ENCODE results near the genes NBEA and ALG5.

DNA sequence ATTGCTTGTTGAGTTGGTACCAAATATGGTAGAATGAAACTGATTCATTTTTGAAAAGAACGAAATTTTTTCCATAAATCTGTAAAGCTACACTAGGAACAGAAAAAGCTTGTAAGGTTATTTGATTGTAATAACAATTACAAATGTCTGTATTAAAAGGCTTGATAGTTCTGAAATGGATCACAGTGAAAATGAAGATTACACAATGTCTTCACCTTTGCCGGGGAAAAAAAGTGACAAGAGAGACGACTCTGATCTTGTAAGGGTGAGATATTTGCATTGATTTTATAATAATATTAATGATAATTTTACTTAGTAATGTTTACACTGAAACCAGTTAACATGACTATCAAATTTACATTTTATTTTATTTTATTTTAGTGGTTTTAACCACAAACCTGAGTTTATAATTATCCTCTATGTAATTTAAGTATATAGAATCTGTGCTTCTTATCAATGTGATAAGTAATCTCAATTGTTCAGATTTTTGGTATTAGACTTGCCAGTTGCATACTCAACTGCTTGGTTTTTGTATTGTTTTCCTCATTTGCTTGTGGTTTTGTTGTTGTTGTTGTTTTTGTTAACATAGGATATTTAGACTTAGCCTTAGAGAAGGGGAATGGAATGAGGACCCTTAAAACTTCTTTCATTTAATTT lies 178.2 kb downstream of the PDS5B start:
- PRO-cap, 2 experiments = no peak in any of the 2 experiments

- PRO-cap, 2 experiments = no peak in any of the 2 experiments
Measured at GRCh38 chr13:32769994-32770656, 183.9 kb downstream of the PDS5B start.

GRCh38 chr13:33014959-33015600 lies 1.1 kb upstream of the KL start:
- PRO-cap, 2 experiments = peak in 2 of 2 experiments; most common plus-strand start chr13:33015469 (in 2)

DNA sequence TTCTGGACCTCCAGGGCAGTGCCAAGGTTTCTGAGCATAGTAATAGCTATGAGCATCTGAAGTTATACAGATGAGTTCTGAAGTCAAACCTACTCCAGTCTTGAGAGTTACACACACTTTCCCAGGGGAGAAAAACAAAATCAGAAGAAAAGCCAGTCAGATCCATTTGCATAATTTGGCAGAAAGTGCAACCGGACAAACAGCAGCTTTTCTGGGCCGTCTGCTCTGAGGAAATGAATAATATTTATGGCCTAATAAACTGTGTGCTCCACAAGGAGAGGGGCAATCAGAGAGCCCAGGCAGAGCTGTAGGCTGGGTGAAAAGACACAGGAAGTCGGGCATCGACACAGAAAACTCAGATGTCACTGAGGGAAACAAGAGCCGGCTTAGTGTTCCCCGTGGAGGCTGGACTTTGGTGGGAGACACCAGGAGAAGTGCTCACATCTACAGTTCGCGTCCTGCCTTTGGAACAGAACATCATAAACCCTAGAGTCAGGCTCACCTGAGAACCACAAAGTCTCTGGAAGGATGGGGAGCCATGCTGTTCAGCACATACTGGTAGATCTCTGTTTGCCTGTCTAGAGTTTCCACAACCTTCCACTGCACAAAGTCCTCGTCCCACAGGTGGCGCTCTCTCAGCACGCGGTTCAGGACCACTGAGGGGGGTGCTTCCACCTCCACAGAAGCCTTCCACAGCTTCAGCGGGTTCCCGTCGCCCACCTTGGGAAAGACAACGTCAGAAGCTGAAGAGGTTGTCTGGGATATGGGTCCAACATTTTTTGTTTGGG lies 93.3 kb downstream of the KL start:
- PRO-cap, 2 experiments = no peak in any of the 2 experiments

GRCh38 chr13:33126981-33127387 lies 110.8 kb downstream of the KL start:
- PRO-cap, 2 experiments = peak in 1 of 2 experiments; most common plus-strand start chr13:33127211 (in 1)

- PRO-cap, 2 experiments = no peak in any of the 2 experiments
Measured at GRCh38 chr13:33175044-33175386, 110.5 kb downstream of the STARD13 start.

- PRO-cap, 2 experiments = no peak in any of the 2 experiments
Measured at GRCh38 chr13:33316701-33317386, 31.3 kb upstream of the STARD13 start.

DNA sequence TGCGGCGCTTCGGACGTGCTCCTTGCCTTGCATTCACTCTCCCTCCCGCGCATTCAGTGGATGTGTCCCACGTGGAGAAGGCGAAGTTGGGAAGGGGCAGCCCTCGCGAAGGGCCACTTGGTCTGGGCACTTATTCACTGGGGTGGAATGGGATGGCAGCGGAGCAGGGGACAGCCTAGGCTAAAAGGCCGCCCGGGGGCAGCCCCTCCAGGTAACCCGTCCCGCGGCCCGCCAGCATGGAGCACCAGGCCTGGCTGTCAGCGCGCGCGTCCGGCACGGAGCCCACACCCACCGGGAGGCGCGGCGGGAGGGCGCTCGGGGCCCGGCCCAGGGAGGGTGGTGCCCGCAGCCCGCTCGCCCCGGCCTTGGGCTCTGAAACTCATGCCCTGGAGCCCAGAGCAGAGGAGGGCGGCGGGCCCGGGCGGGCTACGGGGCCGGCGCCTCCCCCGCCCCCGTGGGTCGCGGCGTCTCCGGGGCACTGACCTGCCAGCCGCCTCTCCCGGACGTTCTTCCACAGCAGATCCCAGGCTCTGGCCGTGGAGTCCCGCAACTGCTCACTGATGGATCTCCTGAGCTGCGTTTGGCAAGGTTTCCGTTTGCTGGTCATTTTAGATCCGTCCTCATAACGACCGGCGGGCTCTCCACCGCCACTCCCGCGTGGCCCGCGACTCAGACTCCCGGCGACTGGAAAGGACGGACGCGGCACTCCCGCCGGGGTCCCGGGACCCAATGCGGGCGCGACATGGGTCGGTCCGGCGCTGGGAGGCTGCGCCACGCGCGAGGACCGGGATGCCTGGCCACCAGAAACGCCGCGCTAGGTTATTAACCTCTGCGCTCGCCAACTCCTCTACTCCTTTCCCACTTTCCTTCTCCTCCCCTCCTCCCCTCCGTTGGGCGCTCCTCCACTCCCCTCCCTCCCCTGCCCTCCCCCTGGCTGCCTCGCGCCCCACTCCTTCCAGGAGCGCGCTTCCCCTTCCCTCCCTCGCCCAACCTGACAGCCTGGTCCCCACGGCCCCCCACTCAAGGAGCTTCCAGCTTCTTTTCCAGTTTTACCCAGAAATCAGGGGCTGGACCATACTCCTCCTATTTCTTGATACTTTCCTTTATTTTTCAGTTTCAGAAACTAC lies 64.6 kb upstream of the STARD13 start:
- PRO-cap, 2 experiments = peak in 2 of 2 experiments; most common plus-strand start position 396 of the sequence (in 2); most common minus-strand start position 252 of the sequence (in 1)

- PRO-cap, 2 experiments = no peak in any of the 2 experiments
Measured at GRCh38 chr13:33363200-33363803, 77.7 kb upstream of the STARD13 start.

- PRO-cap, 2 experiments = no peak in any of the 2 experiments
Measured at GRCh38 chr13:33679168-33679695, 138.7 kb upstream of the RFC3 start.

- PRO-cap, 2 experiments = peak in 1 of 2 experiments; most common plus-strand start chr13:34748360 (in 1)
Measured at GRCh38 chr13:34747898-34748421, 194.1 kb upstream of the NBEA start.

DNA sequence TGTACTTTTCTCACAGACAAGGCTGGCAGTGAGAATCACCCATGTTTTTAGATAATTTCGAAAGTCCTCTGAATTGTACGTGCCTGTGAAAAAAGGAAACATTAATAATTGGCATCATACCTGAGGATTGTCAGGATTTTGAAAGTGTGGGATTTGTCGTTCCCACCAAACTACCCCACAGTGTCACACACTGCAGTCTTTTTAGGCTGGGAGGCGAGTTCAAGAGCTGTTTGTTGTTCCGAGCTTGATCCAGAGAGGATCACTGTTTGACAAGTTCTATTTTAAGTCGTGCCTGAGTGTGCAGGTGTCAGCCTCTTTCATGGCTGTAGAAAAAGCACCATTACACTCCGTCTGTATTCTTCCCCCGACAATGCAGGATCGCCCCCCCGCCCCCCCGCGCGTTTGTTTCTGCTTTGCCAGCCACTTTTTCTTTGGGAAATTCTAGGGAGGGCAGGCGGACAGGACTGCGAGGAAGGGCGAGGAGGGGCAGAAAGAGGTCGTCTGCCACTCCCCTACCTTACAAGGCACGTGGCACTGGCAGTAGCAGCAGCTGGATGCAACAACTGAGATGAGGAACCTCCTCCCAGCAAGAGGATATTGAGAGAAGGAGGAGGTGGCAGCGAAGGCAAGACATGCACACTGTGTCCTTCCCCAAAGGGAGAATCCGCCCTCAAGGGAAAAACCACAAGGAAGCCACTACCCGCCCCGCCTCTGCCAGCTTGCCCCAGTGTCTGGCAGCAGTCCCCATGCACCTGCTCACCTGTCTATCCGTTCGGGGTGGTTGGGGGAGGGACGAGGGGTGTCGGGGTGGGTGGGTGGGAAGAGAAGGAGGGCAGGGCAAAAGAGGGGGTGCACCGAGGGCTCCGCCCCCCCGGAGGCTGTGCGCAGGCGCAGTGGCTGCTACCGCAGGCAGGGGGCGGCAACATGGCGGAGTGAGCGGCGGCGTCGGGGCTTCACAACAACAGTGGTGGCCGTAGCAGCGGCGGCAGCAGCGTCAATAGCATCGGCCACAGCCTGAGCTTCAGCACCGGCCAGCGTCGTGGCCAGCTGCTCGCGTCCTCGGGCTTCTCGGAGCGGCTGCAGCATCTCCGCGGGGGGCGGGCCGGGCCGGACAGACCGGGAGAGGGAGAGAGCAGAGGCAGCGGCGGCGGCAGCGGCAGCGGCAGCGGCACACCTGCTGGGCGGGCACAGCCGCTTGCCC lies at the start of gene NBEA:
NBEA (plus strand) TSS at position 891 of the 1,201 bp plus-strand sequence.
- PRO-cap, 2 experiments = peak in 2 of 2 experiments; most common plus-strand start position 601 of the sequence (in 1)

- PRO-cap, 2 experiments = no peak in any of the 2 experiments
Measured at GRCh38 chr13:35223922-35224210, 252.6 kb downstream of the MAB21L1 start.

GRCh38 chr13:35760222-35760520 lies 283.7 kb upstream of the MAB21L1 start:
- PRO-cap, 2 experiments = no peak in any of the 2 experiments

- PRO-cap, 2 experiments = peak in 1 of 2 experiments; most common plus-strand start chr13:36132181 (in 1)
Measured at GRCh38 chr13:36131794-36132356, 693 bp upstream of the DCLK1 start.

DNA sequence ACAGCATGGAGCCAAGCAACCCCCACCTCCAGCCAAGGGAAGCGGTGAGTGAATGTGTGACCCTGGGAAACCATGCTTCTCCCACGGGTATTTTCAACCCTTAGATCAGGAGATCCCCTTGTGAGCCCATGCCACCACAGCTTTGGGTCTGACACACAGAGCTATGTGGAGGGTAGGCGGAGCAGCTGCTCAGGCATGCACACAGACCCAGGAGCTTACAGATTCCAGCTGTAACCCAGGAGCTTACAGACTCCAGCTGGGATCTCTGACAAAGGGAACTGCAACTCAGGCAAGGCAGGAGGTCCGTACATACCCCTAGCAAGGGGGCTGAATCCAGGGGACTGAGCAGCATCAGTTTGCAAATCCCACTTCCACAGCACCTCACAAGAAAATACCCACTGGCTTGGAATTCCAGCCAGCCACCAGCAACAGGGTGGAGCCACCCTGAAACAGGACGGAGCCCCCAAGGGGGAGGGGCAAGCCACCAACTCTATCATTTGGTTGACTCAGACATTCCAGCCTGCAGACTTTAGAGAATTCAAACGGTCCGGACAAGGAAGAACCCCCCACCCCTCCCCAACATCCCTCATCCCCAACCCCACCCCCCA lies 40.8 kb upstream of the RFXAP start:
- PRO-cap, 2 experiments = no peak in any of the 2 experiments

DNA sequence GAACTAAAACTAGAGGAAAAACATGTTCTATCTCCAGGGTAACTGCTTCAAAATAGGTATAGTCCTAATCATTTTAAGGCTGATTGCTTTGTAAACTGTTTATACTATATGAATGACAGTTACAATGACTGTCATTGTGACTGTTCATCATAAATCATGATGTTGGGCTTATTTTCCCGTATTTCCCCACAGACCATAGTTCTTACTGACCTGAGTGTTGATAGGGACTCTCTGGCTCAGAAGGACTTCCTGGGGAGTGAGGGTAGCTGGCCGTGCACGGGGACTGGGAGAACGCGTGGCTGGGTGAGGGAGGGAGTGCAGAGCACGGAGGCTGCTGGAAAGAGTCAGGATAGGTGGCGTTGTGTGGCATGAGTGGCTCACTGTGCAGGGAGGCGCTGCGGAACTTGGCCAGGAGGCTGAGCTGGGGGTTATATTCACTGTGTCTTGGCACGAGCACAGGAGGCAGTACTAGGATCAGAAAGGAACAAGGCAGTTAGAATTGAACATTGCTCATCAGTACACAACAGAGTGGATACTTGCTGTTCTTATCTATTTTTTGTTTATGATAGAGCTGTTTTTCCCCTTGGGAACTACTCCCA lies 47.5 kb downstream of the SMAD9 start:
- PRO-cap, 2 experiments = no peak in any of the 2 experiments

DNA sequence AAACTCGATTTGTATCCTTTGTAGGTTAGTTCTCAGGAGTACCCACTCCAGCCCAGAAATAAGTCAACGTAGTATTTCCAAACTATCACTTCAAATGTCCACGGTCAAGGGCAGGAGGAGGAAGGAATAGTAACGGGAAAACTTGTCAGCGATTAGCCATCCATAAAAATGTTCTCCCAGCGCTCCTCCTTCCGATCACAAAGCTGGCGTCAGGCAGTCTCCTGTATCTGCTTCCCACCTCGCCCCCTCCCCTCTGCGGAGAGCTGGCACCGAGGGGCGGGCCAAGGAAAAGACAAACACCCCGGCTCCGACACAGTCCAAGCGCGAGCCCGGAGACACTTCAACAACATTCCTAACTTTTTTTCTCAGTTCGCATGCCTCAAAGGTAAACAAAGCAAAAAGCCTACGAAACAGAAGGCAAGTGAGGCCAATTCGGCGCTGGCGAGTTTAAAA lies 910 bp downstream of the SMAD9 start:
- PRO-cap, 2 experiments = no peak in any of the 2 experiments

DNA sequence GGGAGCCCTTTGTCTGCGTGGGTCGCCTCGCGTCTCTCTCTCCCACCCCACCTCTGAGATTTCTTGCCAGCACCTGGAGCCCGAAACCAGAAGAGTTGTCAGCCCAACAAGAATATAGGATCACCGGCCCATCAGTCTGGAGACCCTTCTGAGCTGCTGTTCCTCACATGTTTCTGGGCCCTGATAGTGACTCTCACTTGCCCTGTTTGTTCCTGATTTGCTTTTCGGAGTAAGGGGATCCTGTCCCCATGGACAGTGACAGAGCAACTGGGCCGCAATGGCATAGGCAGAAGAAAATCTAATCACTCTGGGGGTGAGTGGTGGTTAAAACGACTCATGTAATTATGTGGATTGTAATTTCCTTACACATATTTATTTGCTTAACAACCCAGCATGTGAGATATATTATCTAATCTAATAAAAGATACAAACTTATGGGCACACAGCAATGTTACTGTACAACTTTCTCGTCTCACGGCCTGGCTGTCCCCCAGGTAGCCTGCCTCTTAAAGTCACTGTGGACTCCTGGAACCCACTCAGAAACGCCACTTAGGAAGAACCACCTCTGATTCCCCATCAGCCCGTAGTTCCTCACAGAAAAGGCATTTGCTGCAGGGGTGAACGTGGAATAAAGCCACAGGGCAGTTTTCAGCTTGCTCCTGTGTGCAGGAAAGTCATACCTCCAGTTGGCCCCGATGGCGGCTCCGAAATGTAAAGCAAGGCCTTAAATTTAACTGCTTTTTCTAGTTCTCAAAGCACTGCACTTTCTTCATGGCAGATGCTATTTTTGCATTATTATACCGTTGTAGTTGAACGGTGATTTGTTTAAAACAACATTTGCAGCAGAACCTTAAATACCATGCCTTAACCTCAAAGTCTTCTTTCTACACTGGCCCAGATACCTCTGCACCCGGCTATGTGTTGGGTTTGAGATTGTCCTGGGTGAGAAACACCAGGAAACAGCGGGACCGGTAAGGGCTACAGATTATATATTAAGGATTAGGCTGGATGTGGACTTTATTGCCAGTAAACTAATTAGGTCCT lies 868 bp upstream of the SMAD9 start:
- PRO-cap, 2 experiments = no peak in any of the 2 experiments

DNA sequence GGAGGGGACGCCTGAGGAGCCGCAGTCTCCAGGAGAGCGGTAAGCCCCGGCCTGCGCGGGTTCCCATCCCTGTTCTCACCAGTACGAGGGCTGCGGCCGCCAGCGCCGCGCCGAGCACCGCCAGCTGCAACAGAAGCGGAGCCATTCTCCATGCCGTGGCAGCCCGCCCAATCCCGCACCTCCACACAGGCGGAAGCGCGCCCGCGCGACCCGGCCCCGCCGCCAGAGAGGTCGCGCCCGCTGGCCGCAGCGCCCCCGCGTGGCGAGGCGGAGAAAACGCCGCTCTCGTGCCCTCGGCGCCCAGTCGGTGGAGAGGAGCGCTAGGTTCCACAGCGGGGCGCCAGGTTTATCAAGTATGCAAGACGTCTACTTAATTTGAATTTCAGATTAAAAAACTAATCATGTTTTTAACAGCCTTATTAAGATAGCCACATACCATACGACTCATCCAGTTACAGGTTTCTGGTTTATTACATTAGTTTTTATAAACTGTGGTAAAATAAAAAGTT lies at the start of gene ALG5:
ALG5 (minus strand) TSS at position 185 of the 509 bp plus-strand sequence.
- PRO-cap, 2 experiments = peak in 2 of 2 experiments; most common plus-strand start position 303 of the sequence (in 2); most common minus-strand start position 172 of the sequence (in 2)

All from psoas muscle (tissue), 2 donors.